Mesenchymal stem cell of Wharton's jelly (primary cell): Measurements from ENCODE around the gene CENPV.

DNA sequence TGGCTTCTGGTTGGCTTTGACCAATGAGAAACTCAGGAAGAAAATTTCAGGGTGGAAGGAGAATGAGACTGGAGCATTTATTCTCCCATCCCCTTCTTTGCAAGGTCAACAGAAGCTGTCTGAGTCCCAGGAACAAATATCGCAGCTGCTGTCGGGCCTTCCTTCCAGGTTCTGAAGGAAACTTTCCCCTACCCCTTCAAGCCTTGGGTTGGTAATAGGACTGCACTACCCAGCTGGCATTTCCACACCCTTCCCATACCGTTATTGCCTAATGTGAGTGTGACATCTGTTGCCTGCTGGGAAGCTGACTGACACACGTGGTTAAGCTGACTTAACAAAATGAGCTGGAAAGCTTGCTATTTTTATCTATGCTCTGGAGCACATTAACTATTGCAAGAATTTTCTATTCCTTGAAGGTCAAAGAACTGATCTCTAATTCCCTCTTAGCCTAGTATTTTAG, 79.6 kb downstream of the PMP22 start:
- CAGE, long polyA plus RNA = no peak

- CAGE, long polyA plus RNA = no peak
Measured at GRCh38 chr17:15351223-15351572, 9.8 kb upstream of the TEKT3 start.

DNA sequence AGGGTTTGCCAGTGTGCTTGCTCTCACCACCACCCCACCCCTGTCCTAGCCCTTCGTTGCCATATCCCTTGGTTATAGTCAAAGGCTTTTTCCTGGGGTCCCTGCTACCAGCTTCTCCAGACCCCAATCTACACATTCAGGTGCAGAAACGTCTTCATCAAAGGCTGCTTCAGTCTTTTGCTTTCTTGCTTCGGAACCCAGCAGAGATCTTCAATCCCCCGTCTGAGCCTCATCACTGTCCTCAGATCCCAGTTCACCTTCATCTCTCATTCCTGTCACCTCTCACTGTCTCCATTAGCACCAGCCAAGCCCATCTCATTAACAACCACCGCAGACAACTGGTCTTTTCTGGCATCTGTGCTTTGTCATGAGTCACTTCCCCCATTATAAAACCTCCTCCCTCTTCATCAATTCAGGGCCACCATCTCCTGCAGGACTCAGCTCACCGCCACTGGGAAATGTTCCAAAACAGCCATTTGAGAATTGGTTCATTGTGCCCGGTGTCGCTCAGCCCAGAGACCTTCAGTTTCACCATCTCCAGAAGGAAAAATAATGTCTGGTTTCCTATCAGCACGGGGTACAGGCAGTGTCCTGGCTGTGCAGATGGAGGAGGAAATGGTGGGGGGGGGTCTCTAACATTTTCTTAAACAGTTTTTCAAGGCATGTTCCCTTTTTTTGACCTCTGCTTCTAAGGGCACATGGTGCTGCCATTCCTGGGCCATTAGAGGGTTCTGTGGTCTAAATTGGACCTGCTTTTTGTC, 56.9 kb upstream of the TEKT3 start:
- CAGE, long polyA plus RNA = no peak

- CAGE, long polyA plus RNA = no peak
Measured at GRCh38 chr17:15409461-15410400, 57.7 kb downstream of the CDRT4 start.

DNA sequence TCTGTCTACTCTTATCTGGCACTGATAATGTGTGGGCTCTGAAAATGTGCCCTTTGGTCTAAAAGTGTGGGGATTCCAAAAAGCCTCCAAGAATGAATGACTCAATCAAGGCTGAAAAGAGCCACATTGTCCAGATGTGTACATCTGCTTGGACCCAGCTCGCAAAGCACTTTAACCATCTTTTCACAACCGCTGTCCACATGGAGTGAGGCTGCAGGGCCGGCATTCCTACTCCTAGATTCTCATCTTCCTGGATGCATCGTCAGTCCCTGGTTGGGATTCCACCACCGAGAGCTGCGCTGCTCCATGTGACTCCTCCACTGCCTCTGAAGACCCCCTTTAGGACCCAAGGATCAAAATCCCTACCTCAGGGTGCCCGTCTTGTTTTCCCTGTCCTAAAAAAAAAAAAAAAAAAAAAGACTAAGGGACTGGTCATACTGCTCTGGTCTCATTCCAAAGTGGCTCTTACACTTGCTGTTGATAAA, 34.1 kb downstream of the CDRT4 start:
- CAGE, long polyA plus RNA = no peak

- CAGE, long polyA plus RNA = no peak
Measured at GRCh38 chr17:15512945-15513387, 45.5 kb upstream of the CDRT4 start.

DNA sequence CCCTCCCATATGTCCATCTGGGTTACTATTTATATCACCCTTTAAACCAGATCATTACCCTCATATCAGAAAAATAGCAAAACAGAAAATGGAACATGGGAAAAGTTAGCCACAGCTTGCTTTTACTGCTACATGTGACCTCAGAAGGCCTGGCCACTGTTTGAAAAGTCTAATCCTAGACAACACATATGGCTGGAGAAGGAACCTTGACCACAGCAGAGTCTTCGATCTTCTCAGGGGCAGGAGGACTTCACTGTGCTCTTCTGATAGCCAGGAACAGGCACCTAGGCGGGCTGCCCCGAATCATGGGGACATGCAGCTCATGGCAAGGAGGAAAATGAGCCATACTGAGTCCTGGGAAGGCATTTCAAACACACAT, 31.2 kb upstream of the ADORA2B start:
- CAGE, long polyA plus RNA = no peak

- CAGE, long polyA plus RNA = no peak
Measured at GRCh38 chr17:15946546-15947624, 2.0 kb downstream of the ADORA2B start.

- CAGE, long polyA plus RNA = no peak
Measured at GRCh38 chr17:16003530-16004707, 4.3 kb downstream of the TTC19 start.

- CAGE, long polyA plus RNA = no peak
Measured at GRCh38 chr17:16025414-16026017, 25.9 kb downstream of the TTC19 start.

DNA sequence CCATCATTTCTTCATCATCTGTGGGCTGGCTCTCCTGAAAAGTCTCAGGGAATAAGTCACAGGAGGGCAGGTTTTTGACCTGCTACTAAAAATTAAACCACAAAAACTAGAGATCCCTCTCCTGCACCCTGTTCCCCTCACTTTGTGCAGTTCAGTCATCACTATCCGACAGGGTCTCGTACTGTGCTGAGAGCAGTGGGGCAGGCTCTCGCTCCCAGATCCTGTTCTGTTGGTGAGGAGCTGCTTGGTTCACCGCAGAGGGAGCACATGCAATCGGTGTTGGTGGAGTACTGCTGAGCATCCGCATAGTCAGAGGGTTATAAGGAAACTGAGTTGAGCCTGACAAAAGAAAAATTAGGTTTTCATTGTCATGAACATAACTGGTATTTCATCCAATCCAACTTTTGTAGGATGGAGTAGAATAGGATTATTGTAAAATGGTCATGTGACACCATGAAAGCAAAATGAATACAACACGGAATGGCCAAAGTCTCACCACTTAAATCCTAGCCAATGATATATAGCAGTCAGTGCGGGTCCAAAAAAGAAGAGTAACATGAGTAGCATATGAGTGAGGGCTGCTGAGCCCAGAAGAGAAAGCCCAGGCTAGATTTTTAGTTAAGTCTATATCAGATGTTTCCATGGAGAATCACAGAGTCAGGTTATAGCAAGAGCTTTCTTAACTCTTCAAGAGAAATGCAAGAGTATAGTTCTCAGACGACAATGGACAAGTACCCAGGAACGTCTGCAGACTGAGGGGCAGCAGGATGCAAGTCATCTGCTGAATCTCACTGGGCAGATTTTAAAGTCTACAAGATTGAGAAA, 32.7 kb downstream of the TTC19 start:
- CAGE, long polyA plus RNA = no peak

GRCh38 chr17:16036937-16037303, 37.3 kb downstream of the TTC19 start:
- CAGE, long polyA plus RNA = no peak

DNA sequence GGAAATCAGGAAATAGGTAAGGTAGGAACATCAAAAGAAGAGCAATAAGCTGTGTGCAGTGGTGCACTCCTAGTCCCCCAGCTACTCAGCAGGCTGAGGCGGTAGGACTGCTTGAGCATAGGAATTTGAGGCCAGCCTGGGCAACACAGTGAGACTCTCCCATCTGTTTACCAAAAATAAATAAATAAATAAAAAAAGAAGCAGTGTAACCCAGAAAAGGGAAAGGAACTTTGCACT, 41.0 kb downstream of the TTC19 start:
- CAGE, long polyA plus RNA = no peak

DNA sequence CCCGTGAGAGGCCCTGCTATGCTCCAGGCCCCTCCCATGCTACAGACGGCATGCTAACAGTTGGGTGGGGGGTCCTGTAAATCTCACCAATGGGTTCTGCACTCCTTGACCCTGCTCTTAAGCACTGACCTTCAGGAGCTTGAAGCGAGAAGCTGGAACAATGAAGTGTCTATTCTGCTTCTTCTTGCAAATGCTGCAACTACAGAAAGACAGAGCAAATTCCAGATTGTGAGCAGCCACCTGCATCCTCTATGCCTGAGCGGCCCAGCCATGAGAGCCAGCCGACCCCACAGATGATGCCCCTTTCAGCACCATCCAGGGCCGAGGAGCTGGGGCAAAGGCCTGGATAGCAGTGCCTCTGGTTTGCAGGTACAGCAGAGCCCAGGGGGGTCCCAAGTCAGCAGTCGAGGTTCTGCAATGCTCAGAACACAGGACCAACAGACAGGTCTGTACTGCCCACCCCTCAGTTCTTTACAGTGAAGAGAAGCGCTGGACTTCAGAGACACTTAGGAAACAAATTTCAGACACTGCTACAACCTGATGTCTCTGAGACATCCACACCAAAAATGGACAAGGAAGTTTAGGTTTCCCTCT, 4.7 kb downstream of the CENPV start:
- CAGE, long polyA plus RNA = no peak

GRCh38 chr17:16352964-16354015, at the start of gene CENPV:
TSS of gene CENPV (minus strand) at chr17:16353469.
- CAGE, long polyA plus RNA = no peak

- CAGE, long polyA plus RNA = no peak
Measured at GRCh38 chr17:16383193-16383745, 2.4 kb downstream of the UBB start.

- CAGE, long polyA plus RNA = no peak
Measured at GRCh38 chr17:16490984-16491730, 836 bp downstream of the LRRC75A start.

DNA sequence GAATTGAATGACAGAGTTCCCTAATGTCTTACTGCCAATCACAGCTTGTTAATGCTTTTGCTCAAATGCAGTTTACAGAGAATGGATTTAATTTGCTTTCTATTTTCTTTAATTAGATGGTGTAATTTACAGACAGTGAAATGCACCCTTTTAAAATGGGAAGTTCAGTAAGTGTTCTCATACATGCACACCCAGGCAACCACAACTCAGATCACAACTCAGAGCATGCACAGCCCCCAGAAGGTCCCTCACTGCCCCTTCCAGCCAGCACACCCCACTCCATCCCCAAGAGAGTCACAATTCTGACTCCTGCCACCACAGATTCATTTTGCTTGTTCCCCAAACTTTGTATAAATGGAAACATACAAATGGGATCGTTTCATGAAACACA, 3.2 kb upstream of the TNFRSF13B start:
- CAGE, long polyA plus RNA = no peak

- CAGE, long polyA plus RNA = no peak
Measured at GRCh38 chr17:17001907-17002283, 30.0 kb upstream of the TNFRSF13B start.

DNA sequence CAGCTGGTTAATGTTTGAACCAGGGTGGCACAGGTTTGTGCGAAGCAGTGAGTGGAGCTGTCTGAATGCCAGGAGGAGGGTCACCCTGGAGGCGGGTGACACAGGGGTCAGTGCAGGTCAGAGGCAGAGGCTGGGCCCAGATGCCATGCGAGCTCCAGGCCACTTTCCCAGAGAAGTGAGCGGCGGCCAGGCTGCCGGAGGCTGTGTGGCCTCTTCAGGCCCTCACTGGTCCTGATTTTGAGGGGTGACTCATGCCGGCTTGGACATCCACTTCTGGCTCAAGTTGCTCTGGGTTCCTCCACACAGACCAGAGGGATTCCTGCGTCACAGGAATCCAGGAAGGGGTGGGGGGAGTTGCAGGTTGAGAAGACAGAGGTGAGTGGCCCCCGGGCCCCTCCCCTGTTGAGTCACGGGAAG, 31.7 kb upstream of the MPRIP start:
- CAGE, long polyA plus RNA = no peak